Mammary microvascular endothelial cell (primary cell): ENCODE measurements around the gene MAP2K1.

- RAMPAGE, long total RNA, result no peak
Observed at GRCh38 chr15:66293773-66294488, 563 bp downstream of the DIS3L start.

DNA sequence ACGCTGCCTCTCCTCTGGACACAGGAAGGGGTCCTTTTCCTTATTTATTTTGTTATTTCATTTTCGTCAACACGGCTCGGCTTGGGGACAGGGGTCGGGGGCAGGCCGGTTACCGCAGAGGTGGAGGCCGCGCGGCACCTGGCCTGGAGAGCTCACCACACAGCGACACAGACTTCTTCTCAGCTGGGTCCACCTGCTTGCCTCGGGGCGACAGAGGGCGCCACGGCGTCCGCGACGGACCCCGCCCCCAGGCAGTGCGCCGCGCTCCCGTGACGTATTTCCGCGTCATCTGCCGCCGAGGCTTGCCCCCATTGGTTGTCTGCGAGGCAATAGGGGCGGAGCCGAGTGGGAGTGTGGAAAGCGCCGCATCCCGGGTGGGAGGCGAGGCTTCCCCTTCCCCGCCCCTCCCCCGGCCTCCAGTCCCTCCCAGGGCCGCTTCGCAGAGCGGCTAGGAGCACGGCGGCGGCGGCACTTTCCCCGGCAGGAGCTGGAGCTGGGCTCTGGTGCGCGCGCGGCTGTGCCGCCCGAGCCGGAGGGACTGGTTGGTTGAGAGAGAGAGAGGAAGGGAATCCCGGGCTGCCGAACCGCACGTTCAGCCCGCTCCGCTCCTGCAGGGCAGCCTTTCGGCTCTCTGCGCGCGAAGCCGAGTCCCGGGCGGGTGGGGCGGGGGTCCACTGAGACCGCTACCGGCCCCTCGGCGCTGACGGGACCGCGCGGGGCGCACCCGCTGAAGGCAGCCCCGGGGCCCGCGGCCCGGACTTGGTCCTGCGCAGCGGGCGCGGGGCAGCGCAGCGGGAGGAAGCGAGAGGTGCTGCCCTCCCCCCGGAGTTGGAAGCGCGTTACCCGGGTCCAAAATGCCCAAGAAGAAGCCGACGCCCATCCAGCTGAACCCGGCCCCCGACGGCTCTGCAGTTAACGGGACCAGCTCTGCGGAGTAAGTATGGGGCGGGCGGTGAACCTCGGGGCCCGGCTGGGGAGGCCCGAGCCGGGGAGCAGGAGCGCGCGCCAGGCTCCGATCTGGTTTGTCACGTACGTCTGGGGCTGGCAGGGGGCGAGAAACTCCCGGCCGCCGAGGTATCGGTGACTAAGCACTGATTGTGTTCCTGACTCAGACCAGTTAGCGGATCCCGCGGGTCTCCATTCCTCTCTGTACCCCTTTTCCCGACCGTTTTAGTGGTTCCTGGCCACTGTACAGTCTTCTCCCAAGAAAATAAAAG is at the start of gene MAP2K1:
TSS of gene MAP2K1 (plus strand) at position 419 of the 1,217 bp plus-strand sequence.
- RAMPAGE, long total RNA, result no peak

DNA sequence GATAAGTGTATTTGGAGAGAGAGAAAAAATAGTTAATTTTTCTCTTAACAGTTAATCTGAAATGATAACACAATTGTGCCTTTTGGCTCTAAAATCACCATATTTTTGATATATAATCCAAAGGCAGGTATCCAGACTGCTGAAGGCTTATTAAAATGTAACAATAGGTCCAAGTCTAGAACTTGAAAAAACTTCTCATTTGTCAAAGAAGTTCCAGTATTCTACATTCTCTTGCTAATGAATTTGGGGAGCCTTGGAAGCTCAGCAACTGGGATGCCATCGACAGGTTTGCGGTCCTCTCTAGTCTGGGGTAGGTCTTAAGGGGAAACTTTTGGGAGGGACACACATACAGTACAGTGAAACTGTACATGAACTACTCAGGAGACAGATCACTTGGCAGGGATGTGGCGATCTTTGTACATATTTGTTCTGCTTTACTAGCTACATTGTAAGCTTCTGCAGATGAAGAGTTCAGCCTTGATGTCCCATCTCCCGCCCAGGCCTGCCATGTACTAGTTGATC is 23.8 kb downstream of the MAP2K1 start:
- RAMPAGE, long total RNA, result no peak

- RAMPAGE, long total RNA, result no peak
Observed at GRCh38 chr15:66500900-66501734, 3.5 kb downstream of the RPL4 start.

DNA sequence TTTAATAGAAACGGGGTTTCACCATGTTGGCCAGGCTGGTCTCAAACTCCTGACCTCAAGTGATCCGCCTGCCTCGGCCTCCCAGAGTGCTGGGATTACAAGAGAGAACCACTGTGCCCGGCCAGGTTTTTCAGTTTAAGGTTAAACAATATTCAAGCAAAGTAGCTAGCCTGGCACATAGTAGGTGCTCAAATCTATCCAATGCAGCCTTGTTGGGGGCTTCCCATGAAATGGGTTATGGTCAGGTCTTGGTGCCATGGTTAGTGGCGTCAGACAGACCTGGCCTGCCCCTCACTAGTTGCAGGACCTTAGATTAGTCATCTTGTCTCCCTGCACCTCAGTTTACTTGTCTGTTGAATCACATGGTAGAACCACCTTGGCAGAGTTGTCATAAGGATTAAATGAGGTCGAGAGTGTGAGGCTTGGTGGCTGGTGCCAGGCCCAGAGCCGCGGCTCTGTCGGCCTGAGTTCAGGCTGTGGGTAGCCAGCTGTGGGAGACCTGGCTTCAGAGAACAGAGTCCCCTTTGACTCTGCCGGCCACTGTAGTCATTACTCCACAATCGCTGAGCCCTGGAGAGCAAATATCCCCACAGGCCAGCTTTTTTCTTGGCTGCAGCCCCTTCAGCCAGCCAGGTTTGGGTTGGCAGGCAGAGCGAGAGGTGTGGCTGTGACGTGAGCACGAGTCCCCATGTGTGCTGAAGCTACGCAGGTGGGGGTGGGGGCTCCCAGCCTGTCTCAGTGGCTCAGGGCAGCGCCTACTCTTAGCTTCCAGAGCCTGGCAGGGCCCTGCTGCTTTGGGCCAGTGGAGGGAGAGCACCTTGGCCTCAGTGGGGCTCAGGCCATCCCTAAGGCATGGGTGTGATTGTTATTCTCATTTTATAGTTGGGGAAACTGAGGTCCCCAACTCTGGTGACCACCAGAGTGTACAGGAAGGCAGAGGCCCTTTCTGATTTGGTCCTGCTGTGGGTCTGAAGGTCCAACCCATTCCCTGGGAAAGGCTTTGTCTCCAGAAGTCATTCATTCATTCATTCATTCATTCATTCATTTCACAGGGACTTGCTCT is 45.4 kb upstream of the LCTL start:
- RAMPAGE, long total RNA, result no peak

GRCh38 chr15:66692801-66693248 is 9.2 kb upstream of the SMAD6 start:
- RAMPAGE, long total RNA, result no peak

GRCh38 chr15:66702932-66703280 is 870 bp downstream of the SMAD6 start:
- RAMPAGE, long total RNA, result no peak

DNA sequence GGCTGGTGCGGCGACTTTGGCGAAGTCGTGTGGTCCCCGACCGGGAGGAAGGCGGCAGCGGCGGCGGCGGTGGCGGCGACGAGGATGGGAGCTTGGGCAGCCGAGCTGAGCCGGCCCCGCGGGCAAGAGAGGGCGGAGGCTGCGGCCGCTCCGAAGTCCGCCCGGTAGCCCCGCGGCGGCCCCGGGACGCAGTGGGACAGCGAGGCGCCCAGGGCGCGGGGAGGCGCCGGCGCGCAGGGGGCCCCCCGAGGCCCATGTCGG is 1.2 kb downstream of the SMAD6 start:
- RAMPAGE, long total RNA, result no peak

DNA sequence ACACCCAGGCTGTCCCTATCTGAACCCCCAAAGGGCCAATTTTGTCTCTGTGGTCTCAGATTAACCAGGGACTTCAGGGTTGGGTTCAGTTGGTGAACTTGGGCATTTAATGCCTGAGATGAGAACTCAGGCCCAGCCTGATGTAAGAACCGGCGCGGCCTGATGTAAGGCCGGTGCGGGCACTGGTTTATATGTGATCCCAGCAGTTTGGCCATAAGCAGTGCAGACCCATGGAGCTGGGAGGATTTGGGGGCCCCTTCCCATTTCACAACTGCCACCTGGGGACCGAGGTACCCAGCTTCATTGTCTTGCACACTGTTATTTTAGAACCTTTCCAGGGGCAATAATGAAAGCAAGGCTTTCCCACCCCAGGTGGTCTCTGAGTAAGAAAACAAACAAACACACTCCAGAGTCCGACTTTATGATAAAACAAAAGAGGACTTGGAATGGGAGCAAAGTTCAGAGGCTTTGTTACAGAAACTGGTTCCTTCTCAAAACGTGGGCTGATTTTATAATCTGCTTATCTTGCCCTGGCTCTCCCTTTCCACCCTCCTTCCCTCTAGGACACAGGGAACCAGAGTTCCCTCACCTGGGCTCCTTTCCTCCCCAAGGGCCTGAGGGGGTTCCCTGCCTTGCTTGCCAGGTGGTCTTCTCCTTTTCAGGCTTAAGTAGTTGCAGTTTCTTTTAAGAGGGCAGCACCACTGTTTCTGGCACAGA is 68.3 kb downstream of the SMAD6 start:
- RAMPAGE, long total RNA, result no peak

- RAMPAGE, long total RNA, result no peak
Observed at GRCh38 chr15:66803013-66803540, 101.0 kb downstream of the SMAD6 start.

- RAMPAGE, long total RNA, result no peak
Observed at GRCh38 chr15:66865939-66866723, 164.1 kb downstream of the SMAD6 start.

- RAMPAGE, long total RNA, result no peak
Observed at GRCh38 chr15:67024129-67024897, 41.1 kb upstream of the SMAD3 start.

DNA sequence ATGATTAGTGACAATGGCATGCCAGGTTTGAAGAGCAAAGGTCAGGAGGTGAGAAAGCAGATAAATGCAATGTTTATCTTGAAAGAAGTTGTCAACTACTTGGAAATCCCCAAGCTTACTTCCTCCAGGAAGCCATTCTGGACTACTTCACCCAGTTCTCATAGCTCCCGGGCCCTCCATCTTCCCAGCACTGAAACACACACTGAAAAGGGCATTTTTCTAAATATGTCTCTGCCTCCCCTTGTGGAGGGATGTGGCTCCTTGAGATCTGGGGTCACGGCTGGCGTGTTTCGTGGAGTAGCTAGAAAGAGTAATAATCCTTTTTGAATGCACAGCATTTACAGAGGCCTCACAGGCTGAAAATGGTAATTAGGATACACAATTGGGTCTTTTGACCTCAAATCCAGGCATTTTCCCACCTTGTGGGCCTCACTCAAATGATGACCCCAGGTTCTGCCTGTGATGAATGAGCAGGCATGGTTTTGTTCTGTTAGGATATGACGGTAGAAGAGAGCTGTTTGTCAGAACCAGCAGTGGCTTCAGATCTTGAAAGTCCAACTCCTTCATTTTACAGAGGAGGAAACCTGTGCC is 51.6 kb downstream of the SMAD3 start:
- RAMPAGE, long total RNA, result no peak

DNA sequence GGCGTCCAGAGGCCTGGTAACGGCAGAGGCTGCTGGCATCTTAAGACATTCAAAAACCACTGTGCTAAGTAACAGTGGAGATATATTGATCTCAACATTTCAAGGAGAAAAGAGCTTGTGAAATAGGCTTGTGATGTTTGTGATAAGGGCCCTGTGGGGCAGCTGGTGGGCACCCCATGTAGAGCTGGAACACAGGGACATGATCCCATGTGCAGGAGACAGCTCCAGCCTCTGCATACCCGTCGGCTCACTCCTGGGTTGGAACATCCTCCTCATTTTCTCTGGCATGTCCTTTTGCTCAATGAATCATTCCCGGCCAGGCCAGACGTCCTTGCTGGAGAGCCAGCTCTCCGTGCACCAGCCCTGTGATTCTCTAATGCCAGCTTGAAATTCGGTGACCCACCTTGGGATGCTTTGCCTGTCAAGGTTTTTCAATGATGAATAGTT is 77.3 kb downstream of the SMAD3 start:
- RAMPAGE, long total RNA, result no peak

DNA sequence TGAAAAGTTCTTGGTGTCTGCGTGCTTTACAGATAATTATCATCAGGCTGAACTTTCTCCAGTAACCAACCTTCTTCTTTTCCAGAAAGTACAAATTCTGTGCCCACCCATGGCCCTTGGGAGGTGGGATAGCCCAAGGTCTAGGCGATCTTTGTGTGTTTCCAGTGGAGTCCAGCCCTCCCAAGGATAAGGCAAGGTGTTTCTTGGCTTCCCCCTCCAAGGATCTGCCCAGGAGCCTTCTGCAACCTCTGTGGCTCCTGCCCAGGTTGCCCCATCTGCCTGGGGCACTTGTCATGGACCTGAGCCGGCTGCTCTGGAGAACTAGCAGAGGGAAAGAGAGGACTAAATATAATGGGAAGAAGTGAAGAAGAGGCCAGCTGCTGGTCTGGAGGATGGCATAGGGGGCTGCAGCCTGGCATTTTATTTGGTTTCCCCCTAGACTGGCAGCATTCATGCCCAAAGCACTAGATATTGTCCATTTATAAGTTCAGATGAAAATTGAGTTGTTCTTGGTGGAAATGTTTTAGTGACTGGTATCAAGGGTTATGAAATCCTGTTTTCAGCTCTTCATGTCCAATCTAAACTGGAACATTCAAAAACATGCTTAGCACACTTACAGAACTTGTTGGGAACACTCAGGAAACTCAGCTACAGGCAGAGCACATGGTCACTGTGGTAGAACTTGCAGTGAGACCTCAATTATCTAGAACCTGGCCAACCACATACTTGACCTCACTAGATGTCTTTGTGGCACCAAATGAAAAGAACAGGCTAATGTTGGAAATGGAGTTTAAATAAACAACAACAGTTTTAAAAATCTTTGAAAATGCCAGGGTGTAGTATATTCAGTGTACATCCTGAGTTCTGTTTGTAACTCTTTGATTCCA is 88.7 kb downstream of the SMAD3 start:
- RAMPAGE, long total RNA, result no peak

DNA sequence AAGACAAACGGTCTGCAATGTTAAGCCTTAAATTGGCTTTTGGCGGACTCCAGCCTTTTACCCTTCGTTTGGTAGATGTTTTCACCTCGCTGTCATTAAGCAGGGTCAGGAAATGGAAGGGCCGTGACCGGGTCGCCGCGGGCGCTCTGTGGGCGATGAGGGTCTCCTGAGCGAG is 289 bp upstream of the MAP2K5 start:
- RAMPAGE, long total RNA, result no peak

- RAMPAGE, long total RNA, result no peak
Observed at GRCh38 chr15:67571116-67571586, 28.6 kb downstream of the MAP2K5 start.

GRCh38 chr15:67941585-67941965 is 112.5 kb upstream of the PIAS1 start:
- RAMPAGE, long total RNA, result no peak

GRCh38 chr15:68070011-68070587 is 16.0 kb downstream of the PIAS1 start:
- RAMPAGE, long total RNA, result no peak

DNA sequence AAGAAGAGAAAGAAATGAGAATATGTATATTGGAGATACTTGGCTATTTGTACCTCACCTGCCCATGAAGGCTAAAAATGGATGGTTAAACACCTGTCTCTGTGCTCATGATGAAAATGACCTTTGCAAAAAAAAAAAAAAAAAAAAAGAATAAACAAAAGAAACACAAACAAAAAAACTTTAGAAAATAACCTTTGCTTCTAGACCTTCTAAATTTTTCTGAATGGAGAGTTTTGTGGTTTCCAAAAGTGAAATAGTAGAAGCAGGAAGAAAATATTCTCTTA is 52.1 kb downstream of the PIAS1 start:
- RAMPAGE, long total RNA, result no peak